SK-N-MC (cell line): ENCODE measurements around a stretch of chr12.

- RRBS: 67% methylated on average over 2 of the region's 13 CpGs
These were observed 258.1 kb upstream of the PLEKHG7 start for GRCh38 chr12:92444537-92445149.

GRCh38 chr12:92504456-92505204 is 198.2 kb upstream of the PLEKHG7 start:
- RRBS: no CpG with 5 or more reads among the region's 6 CpGs

- RRBS: no CpG with 5 or more reads among the region's 3 CpGs
These were observed 141.7 kb upstream of the PLEKHG7 start for GRCh38 chr12:92561111-92561370.

DNA sequence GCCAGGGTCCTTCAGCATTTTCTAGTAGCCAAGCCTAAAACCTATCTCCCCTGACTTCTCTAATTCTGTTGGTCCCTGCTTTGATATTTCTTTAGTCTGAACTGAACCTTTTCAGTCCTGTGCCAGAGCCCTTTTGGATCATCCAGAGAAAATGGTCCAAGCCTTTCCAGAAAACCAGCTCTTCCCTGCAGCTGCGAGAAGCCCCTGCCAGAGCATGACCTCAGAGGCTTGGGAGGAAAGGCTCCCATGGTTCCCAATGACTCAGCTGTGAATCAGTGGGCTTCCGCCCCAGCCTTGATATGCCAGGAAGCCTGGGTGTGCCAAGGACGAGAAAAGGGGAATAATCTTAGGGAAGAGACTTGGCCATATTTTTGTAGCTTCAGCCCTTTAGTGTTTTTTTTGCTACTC is 43.3 kb downstream of the PLEKHG7 start:
- RRBS: no CpG with 5 or more reads among the region's 3 CpGs

DNA sequence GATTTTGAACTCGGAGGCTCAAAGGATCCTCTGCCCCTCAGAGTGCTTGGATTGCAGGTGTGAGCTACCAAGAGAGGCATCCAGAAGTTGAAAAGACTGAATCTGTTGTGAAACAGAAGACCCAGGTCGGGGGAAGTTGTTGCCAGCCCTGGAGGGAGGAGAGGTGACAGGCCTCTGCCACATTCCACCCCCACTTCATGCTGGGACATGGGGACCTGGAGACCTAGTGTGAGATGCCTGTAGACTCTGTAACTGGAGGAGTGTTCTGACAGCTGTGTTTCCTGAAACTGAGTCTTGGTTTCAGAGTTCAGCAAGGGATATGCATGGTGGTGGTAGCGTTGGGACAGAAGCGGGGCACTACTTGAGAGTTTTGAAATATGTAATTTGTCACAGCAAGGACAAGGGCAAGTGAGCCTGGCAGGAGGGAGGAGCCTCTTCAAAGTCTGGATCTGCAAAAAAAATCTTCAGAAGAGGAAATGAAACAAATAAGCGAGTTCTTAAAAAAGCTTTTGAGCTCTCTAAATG is 58.8 kb upstream of the EEA1 start:
- RRBS: no CpG with 5 or more reads among the region's 5 CpGs

- RRBS: no CpG with 5 or more reads among the region's 4 CpGs
These were observed 75.0 kb upstream of the NUDT4 start for GRCh38 chr12:93302516-93303363.

- RRBS: no CpG with 5 or more reads among the region's 4 CpGs
These were observed 25.7 kb downstream of the UBE2N start for GRCh38 chr12:93416012-93416572.

- RRBS: no CpG with 5 or more reads among the region's 11 CpGs
These were observed 1.4 kb downstream of the UBE2N start for GRCh38 chr12:93440279-93440871.

DNA sequence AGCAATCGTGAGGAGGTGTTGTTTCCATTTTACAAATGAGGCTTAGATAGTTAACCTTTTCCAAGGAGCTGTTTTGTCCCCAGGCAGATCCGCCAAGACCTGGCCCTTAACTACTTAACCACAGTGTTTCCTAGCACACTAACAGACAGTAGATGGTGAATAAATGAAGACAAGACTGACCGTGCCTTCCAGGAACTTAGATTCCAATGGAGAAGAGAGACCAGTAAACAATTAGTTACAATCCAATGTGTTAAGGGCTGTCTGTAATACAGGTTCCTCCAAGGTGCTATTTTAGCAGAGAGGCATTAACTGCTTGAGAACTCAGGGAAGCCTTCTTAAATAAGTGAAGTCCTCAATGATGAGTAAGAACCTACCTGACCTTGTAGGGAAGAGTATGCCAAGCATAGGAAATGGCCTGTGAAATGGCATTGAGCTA is 1.1 kb upstream of the UBE2N start:
- RRBS: no CpG with 5 or more reads among the region's 3 CpGs

DNA sequence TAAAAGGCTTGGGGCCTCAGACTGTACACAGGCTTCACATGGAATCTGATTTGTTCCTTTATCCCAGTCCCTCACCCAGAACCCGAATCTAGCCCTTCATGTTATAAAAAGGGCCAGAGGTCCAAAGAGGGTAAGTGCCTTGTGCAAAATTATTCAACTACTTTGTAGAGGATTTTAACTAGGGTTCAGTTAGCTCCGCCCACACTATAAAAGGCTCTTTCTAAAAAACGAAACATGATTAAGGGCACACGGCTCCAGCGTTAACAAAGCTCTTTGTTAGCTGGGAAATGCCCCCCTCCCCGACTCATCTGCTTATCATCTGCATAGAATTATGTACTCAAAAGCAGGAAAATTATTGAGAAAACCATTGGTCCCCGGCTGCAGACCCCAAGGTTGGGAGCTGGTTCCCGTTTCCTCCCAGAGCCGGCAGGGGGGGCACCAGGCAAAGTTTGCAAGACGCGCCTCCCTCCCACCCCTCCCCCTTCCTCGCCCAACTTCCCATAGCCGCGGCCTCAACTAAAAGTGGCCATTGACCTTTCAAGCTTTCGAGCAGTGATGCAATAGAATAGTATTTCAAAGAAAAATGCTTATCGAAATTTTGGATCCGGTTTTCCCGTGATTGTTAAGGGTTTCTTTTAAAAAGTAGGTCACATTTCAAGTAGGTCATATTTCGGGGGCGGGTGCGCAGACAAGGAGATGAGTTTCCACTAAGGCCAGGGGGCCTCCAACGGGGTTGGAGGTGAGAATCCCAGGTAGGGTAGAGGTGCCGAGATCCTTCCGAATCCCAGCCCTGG is 3.0 kb upstream of the SOCS2 start:
- RRBS: 2% methylated on average over 3 of the region's 24 CpGs

DNA sequence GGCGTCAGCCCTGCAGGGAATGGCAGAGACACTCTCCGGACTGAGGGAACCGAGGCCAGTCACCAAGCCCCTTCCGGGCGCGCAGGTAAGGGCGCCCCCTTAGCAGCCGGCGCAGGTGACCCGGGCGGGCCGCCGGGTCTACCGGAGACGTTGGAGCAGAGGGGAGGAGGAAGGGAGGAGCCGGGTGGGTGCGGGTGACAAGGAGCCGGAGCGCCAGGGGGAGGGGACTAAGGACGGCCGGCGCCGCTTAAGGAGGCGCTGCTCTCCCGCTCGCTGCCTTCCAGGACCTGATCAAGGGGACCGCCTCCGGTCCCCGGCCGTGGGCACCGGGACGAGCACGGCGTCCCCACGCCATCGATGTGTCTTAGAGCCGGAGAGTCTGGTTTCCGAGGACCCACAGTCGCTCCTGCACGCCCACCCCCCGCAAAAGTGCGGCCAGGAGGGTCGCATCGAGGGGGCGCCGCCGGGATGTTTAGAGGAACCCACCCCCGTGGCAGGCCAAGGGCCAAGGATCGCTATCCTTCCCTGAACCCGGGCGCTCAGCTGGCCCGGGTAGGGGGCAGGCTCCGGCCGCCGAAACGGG is 2.3 kb upstream of the SOCS2 start:
- RRBS: 1% methylated on average over 26 of the region's 56 CpGs

DNA sequence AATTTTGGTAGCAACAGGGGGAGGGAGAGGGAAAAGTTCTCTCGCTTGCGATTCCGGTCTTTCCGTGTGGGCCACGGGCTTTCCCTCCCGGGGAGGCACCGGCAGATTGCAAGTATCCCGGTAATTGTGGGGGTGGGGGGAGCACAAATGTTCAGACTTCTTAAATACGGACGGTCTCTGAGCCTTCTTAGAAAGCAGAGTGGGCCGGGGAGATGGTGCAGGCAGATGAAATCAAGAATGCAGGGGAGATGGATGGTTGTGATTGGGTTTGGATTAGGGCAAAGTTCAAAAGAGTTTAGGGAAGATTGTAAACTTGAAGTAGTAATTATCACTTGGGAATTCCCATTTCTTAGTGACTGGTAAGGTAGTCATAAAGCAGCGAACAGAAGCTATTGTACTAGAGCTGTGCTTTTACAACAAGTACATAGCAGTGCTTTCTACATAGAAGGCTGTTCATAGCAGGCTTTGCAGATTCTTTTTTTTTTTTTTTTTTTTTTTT is 1.3 kb downstream of the SOCS2 start:
- RRBS: 53% methylated on average over 3 of the region's 12 CpGs

DNA sequence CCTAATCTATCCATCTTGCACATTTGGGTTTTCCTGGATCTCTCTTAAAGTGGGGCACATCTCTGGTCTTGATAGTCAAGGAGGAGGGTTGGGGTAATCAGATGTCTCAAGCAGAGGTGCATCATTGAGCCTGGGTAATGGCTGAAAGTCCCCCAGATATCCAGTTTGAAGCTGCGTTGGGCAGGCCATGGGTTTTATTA is 10.9 kb downstream of the SOCS2 start:
- RRBS: no CpG with 5 or more reads among the region's 1 CpG

DNA sequence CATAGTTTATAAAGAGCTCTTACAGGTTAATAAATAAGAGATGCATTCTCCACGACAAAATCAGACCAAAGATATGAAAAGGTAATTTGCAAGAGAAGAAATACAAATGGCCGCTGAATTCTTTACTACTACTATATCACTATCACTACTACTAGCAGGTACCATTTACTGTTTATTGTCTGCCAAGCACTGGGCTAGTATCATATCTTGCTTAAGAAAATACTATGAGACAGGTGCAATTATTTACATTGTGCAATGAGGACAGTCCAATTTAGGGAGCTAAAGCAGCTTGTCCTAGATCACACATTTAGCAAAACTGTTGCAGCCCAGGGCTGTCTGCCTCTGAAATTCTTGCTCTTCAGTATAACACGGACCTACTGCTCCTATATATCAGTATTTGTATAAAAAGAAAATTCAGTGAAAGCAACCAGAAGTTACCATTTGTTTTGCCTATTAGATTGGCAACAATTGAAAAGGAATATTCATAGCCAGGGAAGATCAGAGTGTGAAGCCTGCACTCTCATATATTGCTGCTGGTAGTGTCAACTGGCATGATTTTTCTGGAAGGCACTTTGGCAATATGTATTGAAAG is 52.8 kb downstream of the CRADD start:
- RRBS: no CpG with 5 or more reads among the region's 3 CpGs

GRCh38 chr12:93767883-93768296 is 90.7 kb downstream of the CRADD start:
- RRBS: no CpG with 5 or more reads among the region's 2 CpGs

DNA sequence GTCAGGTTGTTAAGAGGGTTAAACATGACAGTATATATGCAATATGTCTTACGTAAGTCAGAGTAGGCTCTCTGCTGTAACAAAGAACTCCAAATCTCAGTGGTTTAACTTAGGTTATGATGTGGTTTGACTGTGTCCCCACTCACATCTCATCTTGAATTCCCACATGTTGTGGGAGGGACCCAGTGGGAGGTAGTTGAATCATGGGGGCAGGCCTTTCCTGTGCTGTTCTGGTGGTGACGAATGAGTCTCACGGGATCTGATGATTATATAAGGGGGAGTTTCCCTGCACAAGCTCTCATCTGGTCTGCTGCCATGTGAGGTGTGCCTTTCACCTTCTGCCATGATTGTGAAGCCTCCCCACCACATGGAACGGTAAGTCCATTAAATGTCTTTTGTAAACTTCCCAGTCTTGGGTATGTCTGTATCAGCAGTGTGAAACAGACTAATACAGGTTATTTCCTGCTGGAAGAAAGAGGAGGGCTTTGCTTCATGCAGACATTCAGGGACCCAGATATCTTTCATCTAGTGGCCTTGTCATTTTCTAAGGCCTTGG is 96.0 kb downstream of the CRADD start:
- RRBS: no CpG with 5 or more reads among the region's 4 CpGs

DNA sequence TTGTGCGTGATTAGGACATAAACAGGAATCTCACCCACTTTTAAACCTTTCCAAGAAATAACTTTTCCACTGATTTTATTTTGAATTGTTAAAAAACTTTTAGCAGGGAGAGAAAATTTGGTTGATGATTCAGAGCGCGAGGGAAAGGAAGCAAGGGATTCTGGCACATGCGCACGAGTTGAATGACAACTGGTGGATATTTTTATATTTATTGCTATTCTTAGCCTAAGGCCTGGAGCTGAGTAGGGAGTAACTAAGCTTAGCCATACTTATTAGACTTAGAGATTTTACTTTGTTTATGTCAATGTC is 101.0 kb downstream of the CRADD start:
- RRBS: no CpG with 5 or more reads among the region's 5 CpGs

DNA sequence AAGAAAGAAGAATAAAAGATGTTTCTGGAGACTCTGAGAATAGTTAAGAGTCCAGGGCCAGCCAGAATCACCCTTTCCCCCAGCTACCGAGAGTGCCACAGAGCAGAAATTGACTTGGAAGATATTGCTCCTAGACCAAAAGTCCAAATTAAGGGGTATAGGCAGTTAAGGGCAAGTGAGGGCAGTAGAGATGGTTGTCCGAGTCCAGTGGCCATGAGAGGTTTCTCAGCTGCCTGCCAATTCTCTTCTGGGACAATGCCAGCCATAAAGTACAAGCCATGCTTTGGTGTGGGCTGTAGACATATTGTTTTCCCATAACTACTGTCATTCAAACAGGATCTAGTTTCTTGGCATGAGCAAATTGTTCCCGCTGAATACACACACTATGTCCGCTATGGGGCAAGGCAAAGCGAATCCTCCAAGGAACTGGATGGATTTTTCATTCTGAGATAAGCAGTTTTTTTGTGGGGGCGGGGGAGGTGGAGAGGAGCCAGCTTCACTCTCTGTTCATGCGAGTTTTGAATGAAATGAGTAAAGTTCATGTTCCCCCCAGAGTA is 136.8 kb downstream of the CRADD start:
- RRBS: no CpG with 5 or more reads among the region's 7 CpGs

DNA sequence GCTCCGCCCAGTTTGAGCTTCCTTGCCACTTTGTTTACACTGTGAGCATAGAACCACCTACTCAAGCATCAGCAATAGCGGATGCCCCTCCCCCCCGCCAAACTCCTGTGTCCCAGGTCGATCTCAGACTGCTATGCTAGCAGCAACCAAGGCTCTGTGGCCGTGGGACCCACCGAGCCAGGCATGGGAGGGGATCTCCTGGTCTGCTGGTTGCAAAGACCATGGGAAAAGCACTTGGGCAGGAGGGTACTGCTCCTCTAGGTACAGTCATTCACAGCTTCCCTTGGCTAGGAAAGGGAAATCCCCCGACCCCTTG is 140.5 kb upstream of the PLXNC1 start:
- RRBS: no CpG with 5 or more reads among the region's 7 CpGs